Hematopoietic multipotent progenitor cell (in vitro differentiated cells): Measurements from ENCODE around the genes ATP1A4, DCAF8 and SDHC.

- CAGE, long polyA plus RNA: no peak
These were observed 1.1 kb downstream of the IGSF8 start for GRCh38 chr1:160097183-160097847.

- CAGE, long polyA plus RNA: no peak
These were observed 1.5 kb upstream of the ATP1A2 start for GRCh38 chr1:160113844-160114612.

GRCh38 chr1:160151391-160151797 lies at the start of gene ATP1A4:
Gene ATP1A4, plus strand, starts transcription at chr1:160151603.
- CAGE, long polyA plus RNA: no peak

DNA sequence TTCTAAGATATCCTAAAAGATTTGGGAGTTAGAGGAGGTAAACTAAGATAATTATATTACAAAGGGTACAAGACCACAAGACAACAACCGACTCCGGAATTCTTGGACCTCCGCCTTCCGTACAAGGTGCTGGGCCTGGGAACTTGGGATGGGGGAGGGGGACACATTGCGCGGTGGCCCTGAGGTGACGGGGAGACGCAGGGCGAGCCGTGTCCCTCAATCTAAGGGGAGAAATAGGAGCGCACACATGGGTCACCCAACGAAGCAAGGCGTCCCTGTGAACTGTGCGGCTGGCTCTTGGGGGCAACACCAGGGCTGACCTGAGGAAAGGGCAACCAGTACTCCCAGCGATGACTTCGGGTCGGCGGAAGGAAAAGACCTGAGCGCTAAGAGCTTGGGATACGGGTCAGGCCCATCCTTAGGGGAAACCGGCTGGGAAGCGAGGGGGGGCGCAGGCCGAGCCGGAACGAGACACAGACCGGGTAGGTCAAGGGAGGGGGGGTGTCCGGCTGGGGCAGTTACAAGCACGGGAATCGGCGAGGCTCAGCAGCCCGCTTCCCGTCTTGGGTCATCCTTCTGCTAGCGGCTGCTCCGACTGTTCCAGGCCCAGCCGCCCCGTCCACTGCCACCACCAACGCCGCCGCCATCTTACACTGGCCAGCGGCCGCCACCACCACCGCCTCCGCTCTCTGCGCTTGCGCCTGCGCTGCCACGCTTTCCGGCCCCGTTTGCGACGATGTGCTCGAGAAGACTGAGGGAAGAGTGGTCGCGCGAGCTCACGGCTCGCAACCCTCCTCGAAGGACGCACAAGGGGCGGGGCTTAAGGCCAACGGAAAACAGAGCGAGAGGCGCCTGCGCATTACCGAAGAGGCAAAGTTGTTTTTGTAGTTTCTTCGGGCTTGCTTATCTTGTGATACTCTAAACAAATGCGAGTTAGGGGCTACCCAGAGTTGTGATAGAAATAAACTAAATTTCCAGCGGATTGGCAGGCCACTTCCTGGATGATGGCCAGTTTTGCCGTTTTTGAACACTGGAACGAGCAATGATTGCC lies at the start of gene DCAF8:
DCAF8 (minus strand) TSS at position 753 of the 1,051 bp plus-strand sequence.
- CAGE, long polyA plus RNA: start-site peak on the minus strand centred at position 709 of the sequence, 114 bp wide, 473 reads

DNA sequence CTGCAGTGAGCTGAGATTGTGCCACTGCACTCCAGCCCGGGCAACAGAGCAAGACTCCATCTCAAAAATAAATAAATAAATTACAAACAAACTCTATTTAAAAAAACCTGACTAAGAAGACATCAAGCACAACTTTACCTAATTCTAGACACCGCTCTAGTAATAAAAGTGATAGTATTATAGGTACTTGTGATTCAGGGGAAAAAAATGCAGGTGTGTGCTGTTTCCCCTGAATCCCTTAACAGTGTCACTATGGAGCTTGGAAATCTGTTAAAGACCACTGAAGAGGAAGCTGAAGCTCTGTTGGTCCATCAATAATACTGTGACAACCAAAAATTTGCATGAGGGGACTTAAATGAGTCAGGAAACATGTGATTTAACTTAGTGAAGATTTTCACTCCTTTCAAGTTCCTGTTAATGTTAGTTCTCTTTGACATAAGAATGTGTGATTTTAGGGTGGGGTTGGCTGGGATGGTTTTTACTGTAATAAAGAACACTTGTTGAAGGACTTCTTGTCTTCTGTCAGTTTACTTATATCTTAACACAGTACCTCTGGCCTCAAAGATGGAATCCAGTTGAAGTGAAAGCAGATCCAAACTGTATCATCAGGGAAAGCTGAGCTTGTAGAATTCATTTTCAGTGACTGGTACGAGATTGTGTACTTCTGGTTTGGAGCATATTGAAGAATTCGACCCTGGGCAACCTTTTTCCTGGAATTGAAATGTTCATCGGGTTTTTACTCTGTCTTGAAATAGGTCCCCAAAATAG lies 32.0 kb downstream of the VANGL2 start:
- CAGE, long polyA plus RNA: no peak

DNA sequence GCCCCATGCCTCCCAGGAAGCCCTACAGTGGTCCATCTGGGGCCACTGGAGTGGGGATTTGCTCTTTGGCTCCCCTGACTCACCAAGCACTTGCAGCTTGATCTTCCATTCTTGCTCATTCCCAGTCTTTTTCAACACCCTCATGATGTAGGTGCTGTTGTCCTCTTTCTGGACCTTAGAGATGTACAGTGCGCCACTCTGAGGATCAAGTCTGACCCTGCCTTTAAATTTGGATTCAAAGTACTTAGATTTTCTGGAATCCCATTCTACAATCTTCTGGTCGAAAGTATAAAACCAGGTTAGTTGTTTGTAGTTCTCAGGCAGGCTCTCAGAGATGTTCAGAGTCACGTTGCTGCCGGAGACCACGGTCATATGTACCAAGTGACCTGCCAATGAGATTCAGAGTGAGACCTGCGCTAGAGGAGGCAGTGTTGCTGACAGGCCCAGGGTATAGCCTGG lies 26.8 kb downstream of the CD48 start:
- CAGE, long polyA plus RNA: no peak

- CAGE, long polyA plus RNA: no peak
These were observed 997 bp downstream of the CD48 start for GRCh38 chr1:160710459-160711191.

DNA sequence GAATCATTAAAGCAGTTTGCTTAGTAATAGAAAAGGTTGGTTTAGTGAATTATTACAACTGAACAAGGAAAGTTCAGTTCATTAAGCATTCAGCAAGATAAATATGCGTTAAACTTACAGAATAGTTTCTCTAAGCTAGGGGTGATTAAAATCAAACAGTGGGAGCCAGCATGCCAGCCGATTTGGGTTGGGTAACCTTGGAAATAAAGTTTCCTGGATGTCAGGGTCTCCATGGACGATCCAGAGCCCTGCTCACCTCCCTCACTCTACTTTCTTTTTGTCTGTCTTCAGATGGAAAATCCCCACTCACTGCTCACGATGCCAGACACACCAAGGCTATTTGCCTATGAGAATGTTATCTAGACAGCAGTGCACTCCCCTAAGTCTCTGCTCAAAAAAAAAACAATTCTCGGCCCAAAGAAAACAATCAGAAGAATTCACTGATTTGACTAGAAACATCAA lies 13.8 kb downstream of the SLAMF7 start:
- CAGE, long polyA plus RNA: no peak

- CAGE, long polyA plus RNA: no peak
These were observed 2.0 kb downstream of the LY9 start for GRCh38 chr1:160797924-160798403.

DNA sequence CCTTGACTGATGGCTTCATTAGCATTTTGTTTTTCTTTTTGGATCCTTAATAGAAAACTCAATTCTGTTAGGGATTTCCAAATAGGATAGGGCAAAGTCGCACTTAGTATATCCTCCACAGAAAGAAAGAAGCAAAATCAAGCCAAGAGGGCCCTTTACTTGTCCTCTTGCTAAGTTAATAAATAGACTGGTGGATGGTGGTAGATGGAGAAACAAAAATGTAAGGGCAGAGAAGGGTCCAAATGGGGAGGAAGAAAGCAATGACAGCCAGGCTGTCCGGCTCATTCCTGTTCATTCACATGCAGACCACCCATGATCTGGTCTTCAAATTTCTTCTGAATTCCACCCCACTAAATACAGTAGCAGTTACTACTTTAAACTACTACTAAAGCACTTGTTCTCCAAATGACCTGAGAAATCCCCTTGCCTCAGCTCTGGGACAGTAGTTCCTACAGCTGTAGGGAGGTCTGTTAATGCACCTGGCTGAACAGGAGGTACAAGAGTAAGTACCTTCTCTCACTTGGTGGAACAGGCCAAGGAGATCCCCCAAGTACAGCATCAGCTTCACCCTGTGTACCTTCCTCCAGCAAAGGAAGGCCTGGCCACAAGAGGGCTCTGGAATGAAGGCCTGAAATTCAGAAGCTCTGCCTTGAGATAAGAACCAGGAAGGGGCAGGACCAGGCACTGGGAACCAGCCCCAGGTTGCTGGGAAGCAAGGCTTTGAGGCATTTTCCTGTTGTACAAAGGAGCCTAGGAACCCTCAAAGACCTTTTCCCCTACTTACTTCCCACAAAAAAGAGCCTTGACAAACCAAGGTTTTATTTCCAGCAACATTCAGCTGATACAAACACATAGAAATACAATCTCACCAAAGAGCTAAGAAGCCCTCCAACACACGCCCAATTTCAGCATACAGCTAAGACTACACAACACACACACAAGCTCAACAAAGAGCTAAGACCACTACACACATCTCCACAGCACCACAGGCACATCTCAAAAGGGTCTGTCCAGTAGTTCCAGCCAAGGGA lies 23.7 kb downstream of the F11R start:
- CAGE, long polyA plus RNA: no peak

GRCh38 chr1:161044365-161044882 lies 1.4 kb downstream of the USF1 start:
- CAGE, long polyA plus RNA: no peak

DNA sequence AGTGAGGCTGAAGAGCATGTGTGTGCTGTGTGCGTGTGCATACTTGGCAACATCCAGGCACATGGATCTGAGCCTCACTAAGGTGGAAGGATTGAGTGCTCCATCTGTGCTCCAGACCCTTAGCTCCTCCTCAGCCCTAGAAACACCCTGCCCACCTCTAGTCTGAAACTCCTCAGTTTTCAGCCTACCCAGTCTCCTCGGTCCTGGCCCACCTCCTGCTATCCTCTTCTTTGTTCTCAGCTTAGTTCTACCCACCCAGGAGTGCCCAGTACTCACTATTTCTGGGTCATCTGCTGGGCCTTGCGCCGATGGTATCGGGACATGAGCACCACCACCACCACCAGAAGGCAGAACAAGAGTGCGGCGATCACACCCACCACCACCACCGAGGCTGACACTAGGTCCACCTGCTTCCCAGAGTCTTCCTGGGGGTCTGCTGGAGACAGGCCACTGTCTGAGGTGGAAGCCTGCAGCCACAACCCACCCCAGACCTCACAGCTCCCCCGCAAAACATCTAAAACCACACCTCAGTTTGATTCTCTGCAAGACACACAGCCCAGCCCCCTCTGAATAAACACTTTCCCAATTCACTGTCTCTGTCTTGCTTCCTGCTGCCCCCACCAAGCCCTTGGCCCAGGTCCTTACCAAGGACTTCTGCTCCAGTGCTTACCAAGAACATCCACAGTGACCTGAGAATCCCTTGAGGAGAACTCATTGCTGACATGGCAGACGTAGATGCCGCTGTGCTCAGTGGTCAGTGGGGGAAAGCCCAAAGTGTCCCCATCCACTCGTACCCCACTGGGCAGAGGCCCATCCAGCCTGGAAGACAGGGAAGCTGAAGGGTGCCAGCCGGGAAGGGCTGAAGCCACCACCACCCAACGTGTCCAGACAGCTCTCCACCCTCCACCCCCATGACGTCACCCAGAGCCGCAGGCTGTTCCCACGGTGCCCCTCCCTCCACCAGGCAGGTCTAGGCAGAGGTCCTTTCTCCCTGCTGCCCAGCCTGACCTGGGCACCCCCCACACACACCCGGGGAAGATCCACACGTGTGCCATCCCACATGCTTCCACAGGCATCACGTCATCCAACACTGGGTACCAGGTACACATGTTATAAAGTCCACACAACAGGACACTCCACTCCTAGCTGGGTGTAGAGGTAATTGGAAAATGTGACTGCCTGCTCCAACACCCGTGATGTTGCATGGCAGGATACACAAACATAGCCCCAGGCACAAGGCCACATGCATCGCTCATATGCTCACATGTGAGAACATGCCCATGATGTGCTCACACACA lies 4.7 kb upstream of the ARHGAP30 start:
- CAGE, long polyA plus RNA: no peak

- CAGE, long polyA plus RNA: no peak
These were observed 712 bp downstream of the PPOX start for GRCh38 chr1:161166914-161167362.

DNA sequence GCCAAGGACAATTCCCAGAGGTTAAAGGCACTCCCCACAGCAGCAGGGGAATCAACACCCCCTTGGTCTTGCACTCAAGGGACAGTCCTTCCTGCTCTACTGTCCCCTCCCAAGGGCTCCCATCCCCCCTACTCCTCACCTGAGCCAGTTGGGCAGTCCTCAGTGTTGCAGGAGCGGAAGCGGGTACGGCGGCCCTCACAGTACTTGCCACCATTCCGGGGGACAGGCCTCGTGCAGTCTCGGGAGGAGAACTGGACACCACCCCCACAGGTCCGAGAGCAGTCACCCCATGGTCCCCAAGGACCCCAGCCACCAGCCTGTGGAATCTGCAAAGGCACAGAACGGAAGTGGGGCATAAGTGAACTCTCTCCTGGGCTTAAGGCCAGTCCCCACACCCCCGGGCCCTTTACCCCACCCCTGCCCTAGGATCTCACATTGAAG lies 5.3 kb downstream of the ADAMTS4 start:
- CAGE, long polyA plus RNA: no peak

- CAGE, long polyA plus RNA: no peak
These were observed 3.2 kb downstream of the FCER1G start for GRCh38 chr1:161217935-161219016.

DNA sequence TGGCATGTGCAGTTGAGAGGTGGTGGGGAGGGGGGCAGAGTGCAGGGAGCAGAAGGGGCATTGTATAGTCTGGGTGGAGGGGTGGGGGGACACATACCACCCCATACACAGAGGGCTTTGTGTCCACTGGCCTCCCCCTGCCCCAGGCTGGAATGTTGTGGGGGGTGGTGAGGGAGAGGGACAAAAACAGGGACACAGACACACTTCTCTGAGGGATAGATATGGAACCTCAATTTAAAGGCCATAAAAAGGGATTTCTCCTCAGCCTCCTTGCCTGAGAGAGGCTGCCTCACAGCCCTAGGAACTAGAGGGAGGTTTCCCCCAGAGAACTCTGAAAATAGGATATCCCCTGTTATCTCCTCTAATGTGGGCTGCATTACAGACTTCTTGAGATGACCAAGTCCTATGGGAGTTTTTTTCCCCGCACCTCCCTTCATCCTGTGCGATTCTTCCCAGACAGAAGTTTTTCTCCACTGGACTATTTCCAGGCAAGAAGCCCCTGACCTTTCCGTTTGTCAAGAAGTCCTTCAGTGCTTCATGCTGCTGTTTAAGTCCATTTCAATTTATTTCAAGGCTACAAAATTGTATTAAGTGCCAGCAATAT lies 388 bp upstream of the MPZ start:
- CAGE, long polyA plus RNA: no peak

DNA sequence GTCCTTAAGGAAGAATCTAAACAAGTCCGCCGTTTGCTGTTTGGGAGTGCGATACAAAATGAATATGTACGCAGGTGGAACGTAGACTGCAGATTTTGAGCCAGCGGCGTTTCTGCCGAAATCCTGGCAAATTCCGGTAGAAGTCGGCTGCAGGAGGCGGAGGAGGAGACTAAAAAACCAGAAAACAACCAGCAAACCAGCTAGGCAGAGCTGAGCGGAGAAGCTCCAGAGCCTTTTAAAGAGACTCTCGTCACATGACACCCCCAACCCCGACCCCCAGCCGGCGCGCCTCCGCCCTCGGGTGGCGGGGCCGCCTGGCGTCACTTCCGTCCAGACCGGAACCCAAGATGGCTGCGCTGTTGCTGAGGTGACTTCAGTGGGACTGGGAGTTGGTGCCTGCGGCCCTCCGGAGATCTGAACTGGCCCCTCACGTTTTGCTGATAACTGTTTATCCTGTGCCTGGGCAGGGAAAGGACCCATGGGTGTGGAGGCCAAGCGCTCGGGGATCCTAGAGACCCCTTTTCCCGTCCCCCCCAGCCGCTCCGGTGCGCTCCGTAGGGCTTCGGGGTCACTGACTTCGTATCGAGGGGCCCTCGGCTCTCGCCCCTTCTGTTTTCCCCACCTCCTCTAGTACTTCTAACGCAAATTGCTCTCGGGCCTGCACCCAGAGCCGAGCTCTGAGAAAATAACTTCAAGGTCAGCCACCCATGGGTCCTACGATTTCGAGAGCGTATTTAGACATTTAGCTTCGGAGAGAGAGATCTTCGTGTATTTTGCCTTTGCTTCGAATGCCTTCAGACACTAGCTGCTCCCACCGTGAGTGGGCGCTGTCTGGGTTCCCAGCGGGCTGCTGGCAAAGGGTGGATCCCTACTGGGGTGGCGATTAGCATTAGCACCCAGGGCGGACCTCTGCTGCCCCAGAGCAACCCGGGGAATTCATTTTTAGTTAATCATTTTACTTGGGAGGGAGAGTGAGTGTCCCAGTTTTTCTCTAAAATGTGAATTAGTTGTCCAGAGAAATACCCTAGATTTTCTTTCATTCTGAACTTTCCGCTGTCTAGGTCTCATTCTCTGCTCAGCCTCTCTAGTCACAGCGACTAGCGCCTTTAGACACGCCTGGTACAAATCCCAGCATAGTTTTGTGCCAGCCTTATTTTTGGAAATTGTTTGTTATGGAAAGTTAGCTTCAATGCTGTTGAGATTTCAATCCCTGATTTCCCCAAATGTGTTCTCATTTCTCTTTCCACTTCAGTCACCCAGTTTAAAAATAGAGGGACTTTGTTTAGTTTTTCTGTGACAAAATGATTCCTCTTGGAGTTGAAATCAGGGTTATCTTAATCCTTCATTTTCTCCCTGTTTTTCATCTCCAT lies at the start of gene SDHC:
SDHC (plus strand) TSS at position 323 of the 1,370 bp plus-strand sequence.
- CAGE, long polyA plus RNA: start-site peak on the plus strand centred at position 335 of the sequence, 8 bp wide, 23 reads

DNA sequence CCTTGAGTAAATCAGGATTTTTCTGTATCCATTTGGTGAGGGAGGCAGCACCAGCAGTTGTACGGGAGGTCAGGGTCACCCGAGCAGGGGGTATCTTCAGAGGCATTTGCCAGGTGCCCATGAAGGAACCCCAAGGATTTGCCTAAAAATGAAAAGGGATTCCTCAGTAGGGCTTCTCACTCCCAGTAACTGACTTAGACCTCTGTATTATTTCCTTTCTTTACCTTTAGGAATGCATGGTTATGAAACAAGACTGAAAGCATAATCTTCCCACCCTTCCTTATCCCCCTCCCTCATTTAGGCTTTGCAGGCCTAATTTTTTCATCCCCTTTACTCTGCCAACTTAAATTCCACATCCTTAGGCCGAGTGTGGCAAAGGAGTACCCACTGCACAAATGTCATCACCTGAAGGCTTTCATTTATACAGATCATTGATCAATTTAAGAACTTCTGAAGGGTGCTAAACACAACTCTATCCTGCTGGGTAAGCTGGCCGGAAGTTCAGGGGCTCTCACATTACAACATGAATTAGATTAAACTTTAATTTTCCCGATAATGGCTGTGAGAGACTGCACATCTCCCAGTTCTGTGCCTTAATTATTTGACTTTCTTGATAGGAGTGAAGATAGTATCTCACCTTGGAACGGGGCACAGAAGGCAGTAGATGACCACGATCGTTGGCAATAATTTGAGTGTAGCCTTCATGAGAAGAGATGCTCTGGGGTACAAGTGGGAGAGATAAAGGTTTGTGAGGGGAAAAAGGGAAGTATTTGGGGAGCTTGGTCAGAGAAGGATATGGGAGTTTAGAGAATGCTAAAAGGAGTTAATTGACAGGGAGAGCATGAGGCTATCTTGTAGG lies 1.9 kb downstream of the CFAP126 start:
- CAGE, long polyA plus RNA: no peak

DNA sequence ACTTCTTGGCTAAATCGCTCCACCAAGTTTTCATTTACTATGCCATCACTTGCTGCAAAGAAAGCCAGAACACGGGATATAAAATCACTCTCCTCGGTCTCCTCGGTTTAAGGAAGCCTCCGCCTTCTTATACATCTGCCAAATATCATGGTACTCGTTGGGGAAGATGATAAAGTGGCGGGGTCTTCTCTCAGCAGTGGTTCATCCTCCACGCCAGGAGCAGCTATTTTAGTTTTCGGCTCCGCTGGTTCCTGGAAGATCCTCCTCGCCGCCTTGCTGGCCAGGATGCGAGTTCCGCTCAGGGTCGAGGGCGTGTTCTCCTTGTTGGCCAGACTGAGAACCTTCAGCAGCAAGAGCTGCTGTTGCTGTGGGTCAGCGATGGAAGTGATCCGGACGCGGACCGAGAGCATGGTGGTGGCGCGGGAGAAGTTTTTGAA lies 11.3 kb upstream of the CFAP126 start:
- CAGE, long polyA plus RNA: no peak

- CAGE, long polyA plus RNA: no peak
These were observed 1.2 kb downstream of the FCGR2A start for GRCh38 chr1:161506224-161507155.